ENCODE measurements around the genes TRABD, DENND6B and PPP6R2.

- PRO-cap = no peak
These were observed 1.9 kb upstream of the TRABD start for GRCh38 chr22:50183528-50184441.

DNA sequence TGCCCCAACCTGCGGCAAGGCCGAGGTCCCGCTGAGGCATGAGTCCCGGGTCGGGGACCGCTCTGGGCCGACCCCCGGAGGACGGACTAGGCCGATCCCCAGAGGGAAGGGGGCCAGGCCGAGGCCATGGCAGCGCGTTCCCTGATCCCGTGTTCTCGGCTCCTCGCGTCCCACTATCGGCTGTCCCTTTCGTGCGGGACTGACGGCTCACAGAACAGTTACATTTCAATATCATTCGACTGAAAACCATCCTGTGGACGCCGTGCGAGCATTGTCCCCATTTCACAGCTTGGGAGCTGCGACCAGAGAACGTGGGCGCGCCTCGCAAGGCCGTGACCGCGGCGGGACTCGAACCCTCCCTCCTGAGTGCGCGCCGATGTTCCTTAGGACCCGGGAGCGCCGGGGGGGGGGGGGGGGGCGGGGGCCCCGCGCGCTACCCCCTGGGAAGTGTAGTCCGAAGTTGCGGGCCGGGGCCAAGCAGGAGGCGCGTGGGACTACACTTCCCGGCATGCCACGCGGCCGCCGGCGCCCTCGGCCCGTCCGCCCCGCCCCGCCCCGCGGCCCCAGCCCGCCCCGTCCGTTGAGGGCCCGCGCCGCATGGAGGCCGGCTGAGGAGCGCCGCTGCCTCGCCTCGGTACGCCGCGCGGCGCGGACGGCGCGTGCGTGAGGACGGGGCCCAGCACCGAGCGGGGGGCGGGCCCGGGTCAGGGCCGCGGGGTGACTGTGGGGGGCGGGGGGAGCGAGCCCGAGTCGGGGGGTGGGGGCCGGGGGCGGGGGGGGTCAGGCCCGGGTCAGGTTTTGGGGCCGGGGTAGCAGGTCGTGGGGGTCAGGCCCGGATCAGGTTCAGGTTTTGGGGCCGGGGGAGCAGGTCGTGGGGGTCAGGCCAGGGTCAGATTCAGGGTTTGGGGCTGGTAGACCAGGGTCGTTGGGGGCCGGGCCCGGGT lies at the start of gene TRABD:
Gene TRABD, plus strand, starts transcription at position 571 of the 944 bp plus-strand sequence.
- PRO-cap = bidirectional peak, plus-strand start at position 611 of the sequence, minus-strand start at position 350 of the sequence

- PRO-cap = no peak
These were observed 5.6 kb downstream of the SELENOO start for GRCh38 chr22:50206050-50207266.

GRCh38 chr22:50237406-50237833 lies 7.4 kb downstream of the TUBGCP6 start:
- PRO-cap = no peak

GRCh38 chr22:50256879-50257450 lies 4.5 kb downstream of the MAPK12 start:
- PRO-cap = no peak

GRCh38 chr22:50285669-50285868 lies 15.4 kb upstream of the MAPK11 start:
- PRO-cap = no peak

DNA sequence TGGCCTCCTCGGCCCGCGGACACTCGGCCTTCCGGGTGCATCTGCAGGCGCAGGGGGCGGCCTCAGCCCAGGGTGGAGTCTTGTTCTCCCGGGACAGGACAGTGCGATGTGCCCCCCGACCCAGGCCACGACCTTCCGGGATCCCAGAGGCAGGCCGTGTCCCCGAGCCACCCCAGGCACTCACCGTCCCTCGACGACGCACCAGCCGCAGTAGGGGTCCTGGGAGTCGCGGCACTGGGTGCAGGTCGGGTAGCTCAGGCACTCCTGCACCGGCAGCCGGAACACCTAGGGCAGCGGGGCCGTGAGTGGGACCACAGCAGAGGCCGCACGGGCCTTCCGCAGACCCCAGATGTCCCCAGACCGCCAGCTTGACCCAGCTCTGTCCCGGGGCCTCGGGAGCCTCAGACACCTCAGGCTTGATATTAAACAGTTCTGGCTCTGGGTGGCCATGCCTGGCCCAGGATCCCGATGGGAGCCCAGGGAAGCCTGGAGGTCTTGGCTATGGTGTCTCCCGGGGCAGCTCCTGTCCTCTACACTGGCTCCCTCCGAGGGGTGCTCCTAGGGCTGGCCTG lies 17.7 kb upstream of the MAPK11 start:
- PRO-cap = no peak

DNA sequence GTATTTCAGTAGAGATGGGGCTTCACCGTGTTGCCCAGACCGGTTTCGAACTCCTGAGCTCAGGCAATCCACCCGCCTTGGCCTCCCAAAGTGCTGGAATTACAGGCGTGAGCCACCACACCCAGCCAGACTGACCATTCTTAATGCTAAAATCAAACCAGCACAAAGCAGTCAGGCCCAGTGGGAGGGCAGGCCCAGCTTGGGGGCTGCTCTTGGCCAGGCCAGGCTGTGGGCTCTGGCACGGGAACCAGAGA lies 8.7 kb downstream of the PLXNB2 start:
- PRO-cap = no peak

DNA sequence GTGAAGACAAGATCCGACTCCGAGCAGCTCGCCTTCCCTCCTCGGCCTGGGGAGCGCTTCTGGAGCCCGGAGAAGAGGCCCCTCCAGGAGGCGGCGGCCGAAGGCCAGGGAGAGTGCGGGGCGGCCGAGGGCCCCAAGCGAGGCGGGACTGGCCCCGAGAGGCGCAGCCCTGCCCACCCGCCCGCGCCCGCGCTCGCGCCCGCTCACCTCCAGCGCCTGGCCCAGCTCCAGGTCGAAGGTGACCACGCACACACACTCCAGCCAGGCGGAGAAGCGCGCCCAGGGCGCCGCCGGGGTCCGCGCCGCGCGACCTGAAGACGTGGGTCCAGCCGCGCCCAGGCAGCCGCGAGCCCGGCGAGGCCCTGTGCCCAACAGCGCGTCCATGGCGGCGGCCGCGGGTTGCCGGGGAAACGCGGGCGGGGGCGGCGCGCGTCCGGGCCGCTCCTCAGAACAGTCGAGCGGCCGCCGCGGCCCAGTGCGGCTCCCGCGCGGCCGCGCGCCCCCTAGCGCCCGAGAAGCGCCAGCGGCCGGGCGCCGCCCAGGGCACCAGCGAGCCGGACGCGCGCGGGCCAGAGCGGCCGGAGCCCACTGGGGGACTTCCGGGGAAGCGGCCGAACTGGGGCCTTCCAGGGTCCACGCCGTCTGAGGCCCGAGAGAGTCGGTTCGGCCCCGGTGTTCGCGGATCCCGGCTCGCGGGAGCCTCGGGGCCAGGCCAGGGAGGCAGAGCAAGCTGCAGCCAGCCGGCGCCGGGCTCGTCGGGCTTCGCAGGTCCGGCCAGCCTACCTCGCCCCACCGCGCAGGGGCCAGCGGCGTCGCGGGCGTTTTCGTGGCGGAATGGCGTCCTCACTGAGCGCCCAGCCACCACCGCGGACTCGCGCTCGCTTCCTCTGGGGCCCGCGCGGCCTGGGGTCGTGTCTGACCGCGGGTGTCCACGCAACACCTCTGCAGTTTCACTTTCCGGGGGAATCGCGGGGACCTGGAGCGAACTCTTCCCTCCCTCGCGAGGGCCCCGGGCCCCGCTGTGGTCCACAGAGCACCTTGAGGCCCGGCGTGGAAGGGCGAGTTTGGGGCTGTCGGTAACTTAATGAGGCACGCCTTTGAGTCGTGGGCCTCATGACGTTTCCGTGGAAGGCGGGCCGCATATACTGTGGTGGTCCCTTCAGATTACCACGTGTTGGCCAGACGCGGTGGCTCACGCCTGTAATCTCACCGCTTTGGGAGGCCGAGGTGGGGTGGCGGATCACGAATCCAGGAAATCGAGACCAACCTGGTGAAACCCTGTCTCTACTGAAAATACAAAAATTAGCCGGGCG lies at the start of gene DENND6B:
Gene DENND6B, minus strand, starts transcription at position 408 of the 1,313 bp plus-strand sequence.
- PRO-cap = bidirectional peak, plus-strand start at position 581 of the sequence, minus-strand start at position 479 of the sequence; unidirectional peak, minus-strand start at position 727 of the sequence; unidirectional peak, minus-strand start at position 766 of the sequence; unidirectional peak, minus-strand start at position 1,023 of the sequence

DNA sequence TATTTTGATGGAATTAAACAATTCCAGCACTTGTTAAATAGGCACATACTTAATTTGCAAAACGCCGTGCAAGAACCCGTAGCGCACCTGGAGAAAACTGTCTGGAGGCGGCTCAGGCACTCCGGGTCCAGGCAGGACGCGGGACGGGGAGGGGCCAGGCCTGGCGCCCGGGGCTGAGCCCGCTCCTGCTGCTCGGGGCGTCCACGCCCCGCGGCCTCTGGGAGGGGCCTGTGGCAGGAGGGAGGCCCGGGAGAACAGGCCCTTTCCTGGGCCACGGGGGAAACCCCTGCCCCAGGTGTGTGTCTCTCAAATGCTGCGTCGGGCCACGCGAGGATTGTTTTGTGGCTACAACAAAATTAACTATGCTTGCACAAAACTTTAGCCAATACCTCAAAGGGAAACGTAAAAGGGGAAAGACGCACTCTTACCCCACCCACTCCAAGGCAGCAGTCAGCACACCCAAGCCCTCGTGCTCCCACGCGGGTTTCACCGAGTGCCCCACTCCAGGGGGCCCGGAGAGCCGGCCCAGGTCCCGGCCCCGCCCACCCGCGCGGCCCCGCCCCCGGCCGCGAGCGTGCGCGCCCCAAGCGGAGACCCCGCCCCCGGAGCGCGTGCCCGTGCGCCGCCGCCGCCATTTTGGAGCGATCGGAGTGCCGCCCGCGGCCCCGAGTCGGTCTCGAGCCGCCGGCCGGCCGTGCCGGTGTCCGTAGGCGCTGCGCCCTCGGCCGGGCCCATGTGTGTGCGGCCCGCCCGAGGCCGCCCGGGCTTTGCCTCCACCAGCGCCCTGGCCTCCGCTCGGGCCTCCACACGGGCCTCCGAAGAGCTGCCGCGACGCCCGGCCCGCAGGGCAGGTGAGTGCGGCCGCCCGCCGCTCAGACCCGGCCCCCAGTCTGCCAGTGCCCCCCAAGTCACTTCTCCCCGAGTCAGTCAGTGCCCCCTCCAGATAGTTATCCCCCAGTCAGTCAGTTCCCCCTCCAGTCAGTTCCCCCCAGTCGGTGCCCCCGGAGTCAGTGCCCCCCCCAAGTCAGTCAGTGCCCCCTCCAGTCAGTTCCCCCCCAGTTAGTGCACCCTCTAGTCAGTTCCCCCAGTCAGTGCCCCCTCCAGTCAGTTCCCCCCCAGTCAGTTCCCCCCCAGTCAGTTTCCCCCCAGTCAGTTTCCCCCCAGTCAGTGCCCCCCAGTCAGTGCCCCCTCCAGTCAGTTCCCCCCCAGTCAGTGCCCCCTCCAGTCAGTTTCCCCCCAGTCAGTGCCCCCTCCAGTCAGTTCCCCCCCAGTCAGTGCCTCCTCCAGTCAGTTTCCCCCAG lies at the start of gene PPP6R2:
Gene PPP6R2, plus strand, starts transcription at position 628 of the 1,301 bp plus-strand sequence.
- PRO-cap = bidirectional peak, plus-strand start at position 231 of the sequence, minus-strand start at position 99 of the sequence; bidirectional peak, plus-strand start at position 649 of the sequence, minus-strand start at position 495 of the sequence; unidirectional peak, minus-strand start at position 892 of the sequence

- PRO-cap = no peak
These were observed 53.8 kb downstream of the PPP6R2 start for GRCh38 chr22:50396815-50397505.

DNA sequence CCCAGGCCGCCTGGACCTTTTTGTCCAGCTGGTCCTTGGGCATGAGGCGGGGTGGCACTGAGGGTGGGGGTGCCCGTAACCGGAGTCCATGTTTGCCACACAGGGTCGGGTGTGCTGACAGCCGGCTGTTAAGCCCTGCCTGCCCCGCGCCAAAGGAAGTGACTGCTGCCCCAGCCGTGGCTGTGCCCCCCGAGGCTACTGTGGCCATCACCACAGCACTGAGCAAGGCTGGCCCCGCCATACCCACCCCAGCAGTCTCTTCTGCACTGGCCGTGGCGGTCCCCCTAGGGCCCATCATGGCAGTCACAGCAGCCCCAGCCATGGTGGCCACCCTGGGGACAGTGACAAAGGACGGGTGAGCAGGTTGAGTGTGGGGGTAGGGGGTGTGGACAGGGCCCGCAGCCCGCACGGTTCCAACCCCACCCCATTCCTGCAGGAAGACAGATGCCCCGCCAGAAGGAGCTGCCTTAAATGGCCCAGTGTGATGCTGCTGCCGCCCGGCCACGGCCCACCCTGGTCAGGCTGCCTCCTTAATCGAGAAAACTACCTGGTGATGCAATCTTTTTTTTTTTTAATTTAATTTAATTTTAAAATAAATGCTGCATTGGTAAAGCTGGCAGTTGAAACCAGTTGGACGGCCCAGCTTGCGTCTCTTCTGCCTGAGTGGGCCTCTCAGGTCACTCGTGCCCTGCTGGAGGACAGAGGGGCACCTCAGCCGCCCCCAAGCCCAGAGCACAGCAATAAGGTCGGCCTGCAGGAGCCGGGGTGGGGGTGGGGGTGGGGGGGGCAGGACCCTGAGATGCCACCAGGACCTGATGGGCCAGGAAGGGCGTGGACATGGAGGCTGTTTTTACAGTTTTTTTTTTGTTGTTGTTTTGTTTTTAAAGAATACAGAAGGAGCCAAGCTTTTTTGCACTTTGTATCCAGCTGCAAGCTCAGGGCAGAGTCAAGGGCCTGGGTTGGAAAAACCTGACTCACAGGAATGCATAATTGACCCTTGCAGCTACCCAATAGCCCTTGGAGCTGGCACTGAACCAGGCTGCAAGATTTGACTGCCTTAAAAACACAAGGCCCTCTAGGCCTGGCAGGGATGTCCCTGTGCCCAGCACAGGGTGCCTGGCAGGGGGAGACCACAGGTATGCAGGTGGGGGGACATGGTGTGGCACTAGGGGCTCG lies 30.7 kb downstream of the SBF1 start:
- PRO-cap = no peak

DNA sequence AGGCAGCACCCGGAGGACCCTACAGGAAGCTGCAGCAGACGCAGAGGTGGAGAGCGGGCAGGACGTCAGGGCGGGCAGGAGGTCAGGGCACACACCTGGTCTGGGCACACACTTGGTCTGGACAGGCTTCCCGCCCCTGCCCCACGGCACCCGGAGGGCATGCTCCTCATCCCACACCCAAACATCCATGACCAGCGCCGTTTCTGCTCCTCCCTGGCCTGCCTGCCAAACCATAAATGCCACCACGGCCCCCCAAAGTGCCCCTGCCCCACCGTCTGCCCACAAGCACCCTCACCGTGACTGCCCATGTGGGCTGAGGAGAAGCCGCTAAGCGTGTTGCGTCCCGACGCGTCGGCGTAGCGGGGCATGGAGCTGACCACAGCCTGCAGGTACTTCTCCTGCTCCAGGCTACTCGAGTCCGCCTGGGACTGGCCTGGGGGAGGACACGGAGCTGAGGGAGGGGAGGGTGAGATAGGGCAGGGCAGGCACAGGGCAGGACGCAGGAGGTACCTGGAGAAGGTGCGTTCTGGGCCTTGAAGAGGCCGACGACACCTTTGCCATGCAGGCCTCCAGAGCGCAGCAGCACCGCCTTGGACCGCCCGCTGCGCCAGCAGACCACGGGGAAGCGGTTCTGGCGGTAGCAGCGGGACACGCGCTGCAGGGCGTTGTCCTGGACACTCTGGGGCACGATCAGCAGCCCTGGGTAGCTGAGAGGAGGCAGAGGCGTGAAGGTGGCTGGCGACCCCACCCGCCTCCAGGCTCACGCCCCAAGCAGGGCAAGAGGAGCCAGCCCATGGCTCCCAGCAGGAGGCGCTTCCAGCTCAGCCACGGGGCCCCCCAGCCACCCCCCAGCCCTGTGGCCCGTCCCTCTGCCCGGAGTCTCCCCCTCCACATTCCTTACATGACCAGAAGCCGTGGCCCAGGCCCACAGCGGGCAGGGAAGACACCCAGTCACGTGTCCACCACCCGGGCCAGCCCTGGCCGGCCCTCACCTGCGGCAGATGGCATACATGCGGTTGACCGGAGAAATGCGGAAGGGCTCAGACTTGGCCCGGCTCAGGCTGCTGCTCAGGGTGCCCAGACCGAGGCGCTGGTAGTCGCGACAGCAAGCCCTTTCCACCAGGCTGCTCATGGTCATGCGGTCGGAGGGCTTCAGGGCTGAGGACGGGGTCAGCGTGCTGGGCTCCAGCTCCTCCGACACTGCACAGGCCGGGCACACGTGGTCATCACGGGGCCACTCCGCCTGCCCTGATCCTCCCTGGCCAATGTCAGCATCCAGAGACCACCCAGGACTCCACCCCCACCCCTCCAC lies 15.4 kb downstream of the SBF1 start:
- PRO-cap = no peak

- PRO-cap = no peak
These were observed 14.5 kb downstream of the SBF1 start for GRCh38 chr22:50460272-50460832.

- PRO-cap = no peak
These were observed 1.7 kb downstream of the SBF1 start for GRCh38 chr22:50473011-50473624.

GRCh38 chr22:50531400-50532065 lies 765 bp downstream of the ODF3B start:
- PRO-cap = bidirectional peak, plus-strand start at chr22:50531714, minus-strand start at chr22:50531701; bidirectional peak, plus-strand start at chr22:50532009, minus-strand start at chr22:50531824

- PRO-cap = no peak
These were observed 6.3 kb upstream of the SYCE3 start for GRCh38 chr22:50568622-50569718.

GRCh38 chr22:50704519-50705256 lies 33.3 kb upstream of the ACR start:
- PRO-cap = no peak

- PRO-cap = no peak
These were observed 29.2 kb upstream of the ACR start for GRCh38 chr22:50708752-50709258.

- PRO-cap = no peak
These were observed 23.9 kb upstream of the ACR start for GRCh38 chr22:50713689-50714977.

Measured in endodermal cell (in vitro differentiated cells).